Zone of skin (tissue), 1 donor: ENCODE measurements around a stretch of chr14.

- RRBS = no CpG with 5 or more reads among the region's 8 CpGs
These were observed 95.7 kb downstream of the RIN3 start for GRCh38 chr14:92609141-92609757.

GRCh38 chr14:92653317-92653816, 95.1 kb downstream of the LGMN start:
- RRBS = no CpG with 5 or more reads among the region's 15 CpGs

- RRBS = no CpG with 5 or more reads among the region's 8 CpGs
These were observed 88.6 kb downstream of the LGMN start for GRCh38 chr14:92659693-92660411.

GRCh38 chr14:92677172-92677775, 71.2 kb downstream of the LGMN start:
- RRBS = no CpG with 5 or more reads among the region's 3 CpGs

GRCh38 chr14:92684559-92685089, 63.8 kb downstream of the LGMN start:
- RRBS = 86% methylated on average over 1 of the region's 11 CpGs

- RRBS = no CpG with 5 or more reads among the region's 8 CpGs
These were observed 41.8 kb downstream of the LGMN start for GRCh38 chr14:92706742-92707003.

DNA sequence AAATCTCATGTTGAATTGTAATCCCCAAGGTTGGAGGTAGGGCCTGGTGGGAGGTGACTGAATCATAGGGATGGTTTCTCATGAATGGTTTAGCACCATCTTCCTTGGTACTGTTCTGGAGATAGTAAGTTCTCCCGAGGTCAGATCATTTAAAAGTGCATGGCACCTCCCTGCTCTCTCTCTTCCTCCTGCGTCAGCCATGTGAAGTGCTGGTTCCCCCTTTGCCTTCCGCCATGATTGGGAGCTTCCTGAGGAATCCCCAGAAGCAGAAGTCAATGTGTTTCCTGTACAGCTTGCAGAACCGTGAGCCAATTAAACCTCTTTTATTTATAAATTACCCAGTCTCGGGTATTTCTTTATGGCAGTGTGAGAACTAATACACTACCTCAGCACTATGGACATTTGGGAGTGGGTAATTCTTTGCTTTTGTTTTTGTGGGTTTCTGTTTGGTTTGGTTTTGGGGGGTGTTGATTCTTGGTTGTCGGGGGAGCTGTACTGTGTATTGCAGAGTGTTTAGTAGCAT, 4.9 kb upstream of the LGMN start:
- RRBS = no CpG with 5 or more reads among the region's 6 CpGs

DNA sequence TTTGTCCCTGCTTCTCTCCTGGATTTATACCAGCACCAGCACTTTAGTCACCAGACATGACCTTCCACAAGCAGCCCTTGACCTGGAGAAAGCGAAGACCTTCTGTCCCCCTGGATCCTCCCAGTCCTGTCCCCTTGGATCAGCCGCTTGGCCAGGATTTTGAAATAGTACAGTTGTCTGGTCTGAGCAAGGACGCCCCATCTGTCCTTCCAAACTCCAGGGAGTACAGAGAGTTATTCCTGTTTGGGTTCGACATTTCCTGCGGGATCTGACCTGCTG, 45.1 kb upstream of the CHGA start:
- RRBS = no CpG with 5 or more reads among the region's 5 CpGs

GRCh38 chr14:93019046-93020348, 96.2 kb downstream of the ITPK1 start:
- RRBS = no CpG with 5 or more reads among the region's 35 CpGs

- RRBS = 44% methylated on average over 4 of the region's 10 CpGs
These were observed 90.6 kb downstream of the ITPK1 start for GRCh38 chr14:93025041-93025514.

DNA sequence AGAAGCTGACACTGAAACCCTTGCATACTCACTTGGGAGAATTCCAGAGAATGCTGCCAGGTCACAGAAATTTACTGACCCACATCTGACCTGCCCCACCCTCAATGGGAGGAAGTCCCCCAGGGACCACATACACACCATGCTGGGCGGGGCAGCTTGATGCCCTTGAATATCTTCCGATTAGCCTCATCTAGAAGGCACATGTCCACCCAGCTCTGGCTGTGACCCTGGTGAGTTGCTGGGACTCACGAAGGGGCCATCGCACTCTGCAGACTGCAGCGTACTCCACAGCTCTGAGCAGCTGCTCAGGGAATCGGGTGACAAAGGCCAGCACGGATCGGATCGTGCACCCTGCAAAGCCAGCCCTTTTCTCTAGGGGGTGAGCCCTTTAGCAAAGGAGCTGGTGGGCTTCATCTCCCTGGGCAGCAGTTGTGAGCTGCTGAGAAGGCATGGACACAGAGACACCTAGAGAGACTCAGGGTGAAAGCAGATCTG, 83.1 kb downstream of the ITPK1 start:
- RRBS = no CpG with 5 or more reads among the region's 9 CpGs

GRCh38 chr14:93036269-93036783, 79.4 kb downstream of the ITPK1 start:
- RRBS = 28% methylated on average over 4 of the region's 16 CpGs

DNA sequence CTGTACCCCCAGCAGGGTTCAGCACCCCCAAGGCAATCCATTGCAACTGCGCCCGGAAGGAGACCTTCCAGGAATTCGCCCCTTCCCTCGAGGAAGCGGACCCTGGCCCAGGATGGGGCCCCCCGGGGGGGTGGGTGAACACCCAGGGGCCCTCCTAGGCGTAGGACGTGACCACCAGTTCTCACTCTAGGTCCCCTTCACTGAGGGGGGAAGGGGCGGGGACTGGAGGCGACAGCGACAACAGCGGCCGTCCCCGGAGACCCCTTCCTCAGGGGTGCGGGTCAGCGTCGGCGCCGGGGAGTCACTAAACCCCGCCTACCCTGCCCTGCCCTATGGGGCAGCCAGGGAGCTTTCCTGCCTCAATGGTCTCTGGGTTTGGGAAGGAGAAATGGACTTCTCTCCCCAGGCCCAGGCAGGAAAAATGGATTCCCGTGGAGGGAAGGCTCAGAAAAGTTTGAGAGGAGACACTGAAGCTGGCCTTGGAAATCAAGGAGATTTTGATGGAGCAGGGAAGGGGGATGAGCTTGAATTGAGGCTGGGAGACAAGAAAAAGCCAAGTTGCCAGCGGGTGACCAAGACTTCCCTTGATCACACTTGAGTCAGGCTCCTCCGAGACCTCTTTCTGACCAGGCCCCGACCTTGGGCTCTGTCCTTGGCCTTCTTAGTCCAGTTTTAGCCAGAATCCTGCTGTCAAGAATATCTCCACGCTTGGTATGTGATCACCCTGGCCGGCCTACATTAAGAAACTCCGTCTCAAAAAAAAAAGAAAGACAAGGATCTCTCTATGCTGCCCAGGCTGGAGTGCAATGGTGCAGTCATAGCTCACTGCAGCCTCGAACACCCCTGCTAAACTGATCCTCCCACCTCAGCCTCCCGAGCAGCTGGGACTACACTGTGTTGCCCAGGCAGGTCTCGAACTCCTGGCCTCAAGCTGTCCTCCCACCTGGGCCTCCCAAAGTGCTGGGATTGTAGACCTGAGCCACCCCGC, 726 bp upstream of the ITPK1 start:
- RRBS = 3% methylated on average over 8 of the region's 31 CpGs

- RRBS = no CpG with 5 or more reads among the region's 4 CpGs
These were observed 22.5 kb upstream of the ITPK1 start for GRCh38 chr14:93138300-93138607.

DNA sequence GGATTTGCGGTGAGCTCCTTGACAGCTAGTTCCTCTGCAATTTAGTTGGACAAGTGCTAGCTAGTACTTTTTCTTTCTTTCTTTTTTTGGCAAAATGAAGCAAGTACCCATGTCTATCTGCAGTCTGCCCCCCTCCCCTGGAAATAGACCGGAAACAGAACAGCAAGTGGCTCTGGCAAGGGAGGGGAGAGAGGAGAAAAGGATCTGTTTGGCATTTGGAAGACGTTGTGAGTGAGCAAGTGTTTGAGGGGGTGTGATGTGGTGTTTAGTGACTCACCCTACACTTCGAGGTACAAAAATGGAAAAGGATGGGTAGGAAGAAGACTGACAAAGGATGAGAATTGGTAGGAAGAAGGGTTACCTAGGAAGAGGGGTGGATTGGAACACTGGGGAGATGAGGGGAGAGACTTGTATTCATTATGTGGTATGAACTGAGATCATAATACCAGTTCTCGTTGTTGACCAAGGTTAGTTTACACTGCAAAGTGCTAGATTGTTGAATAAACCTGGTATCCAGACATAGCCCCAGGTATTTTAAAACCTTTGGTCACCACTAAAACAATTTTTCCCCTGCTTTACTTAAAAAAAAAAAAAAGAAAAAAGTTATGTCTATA, 936 bp downstream of the UBR7 start:
- RRBS = no CpG with 5 or more reads among the region's 5 CpGs

DNA sequence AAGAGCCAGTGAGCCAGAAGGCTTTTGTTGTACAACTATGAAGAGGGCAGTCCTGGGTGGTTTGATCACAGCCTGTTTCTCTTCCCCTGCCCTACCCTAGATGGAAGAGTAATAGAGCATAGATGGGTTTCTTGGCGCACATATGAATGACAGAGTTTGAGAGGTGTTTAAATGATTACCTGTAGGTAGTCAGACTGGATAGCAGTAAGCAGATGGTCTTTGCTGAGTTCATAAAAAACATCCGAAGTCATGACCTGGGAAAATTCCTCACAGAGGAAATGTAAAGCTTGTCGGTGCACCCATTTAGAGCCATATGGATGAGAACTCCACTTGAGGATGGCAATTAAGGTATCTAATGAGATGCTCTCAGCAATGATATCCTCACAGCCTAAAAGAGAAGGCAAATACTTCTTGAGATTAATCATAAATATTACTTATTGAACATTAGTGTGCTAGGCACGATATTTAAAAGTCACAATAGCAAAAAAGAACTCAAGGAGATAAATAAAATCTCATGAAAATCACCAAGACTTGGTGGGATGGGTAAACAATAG, 56.6 kb downstream of the UBR7 start:
- RRBS = no CpG with 5 or more reads among the region's 4 CpGs

- RRBS = no CpG with 5 or more reads among the region's 7 CpGs
These were observed 94.3 kb downstream of the PRIMA1 start for GRCh38 chr14:93693830-93694499.